K562 (cell line): ENCODE results near the gene C6.

DNA sequence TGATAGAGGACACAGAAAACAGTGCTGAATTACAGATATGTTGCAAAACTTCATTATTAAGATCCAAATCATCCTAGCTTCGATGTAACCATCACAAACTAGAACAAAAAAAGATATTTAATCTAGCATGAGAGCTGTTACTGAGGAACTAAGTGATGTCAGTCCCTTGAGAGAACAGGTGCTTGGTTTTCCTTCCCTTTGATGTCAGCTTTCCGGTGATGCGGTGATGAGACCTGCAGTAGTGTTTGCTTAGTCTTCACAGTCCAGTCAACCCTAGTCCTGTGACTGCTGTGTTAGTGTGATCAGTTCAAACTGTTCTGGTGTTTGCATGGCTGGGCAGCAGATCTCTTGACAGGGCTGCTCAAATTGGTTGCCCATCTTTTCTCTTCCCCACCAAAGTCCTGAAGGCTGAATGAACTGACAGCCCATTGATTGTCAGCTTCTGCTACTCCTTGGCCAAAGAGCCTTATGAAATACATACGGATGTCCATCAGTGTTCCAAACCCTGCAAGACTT is 608.6 kb upstream of the DAB2 start:
- RAMPAGE, long total RNA = no peak
- RRBS = no CpG with 5 or more reads among the region's 4 CpGs
PRO-cap:
- standard = no peak
- CoPRO, capped RNA only, 2 experiments = no peak in any of the 2 experiments
- CoPRO, capped and uncapped RNA, 2 experiments = no peak in any of the 2 experiments
- CoPRO, uncapped RNA only, 2 experiments = no peak in any of the 2 experiments
CAGE:
- cytosol, long polyA plus RNA = no peak
- long polyA plus RNA = no peak
- nucleolus, long total RNA = no peak
- nucleus, long polyA plus RNA = no peak

DNA sequence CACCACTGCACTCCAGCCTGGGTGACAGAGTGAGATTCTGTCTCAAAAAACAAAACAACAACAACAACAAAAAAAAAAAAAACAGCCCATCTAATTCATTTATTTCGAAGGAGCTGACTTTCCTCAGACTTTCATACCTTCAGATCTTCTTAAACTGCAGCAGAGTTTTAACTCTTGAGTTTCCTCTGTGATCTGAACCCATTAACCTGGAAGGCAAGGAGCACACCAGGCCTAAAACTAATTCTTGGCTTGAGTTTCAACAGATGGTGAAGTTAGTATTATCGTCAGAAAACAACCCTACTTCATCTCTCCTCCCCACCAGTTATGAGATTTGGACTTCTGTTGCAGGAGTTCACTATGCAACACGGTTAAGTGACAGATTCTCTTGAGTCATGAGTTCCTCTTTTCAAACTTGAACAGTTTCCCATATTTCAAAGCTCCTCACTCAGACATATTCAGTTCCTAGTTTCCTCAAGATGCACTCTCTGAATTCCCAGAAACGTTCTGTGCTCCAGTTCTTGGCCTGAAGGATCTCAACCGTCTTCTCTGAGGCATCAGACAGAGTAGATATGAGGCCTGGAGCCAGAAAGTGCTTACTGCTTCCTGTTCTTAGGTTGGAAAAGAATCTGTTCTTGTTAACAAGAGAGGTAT is 7.4 kb upstream of the PTGER4 start:
- RAMPAGE, long total RNA = no peak
- RRBS = no CpG with 5 or more reads among the region's 5 CpGs
PRO-cap:
- standard = no peak
- CoPRO, capped RNA only, 2 experiments = no peak in any of the 2 experiments
- CoPRO, capped and uncapped RNA, 2 experiments = no peak in any of the 2 experiments
- CoPRO, uncapped RNA only, 2 experiments = no peak in any of the 2 experiments
CAGE:
- cytosol, long polyA plus RNA = no peak
- long polyA plus RNA = no peak
- nucleolus, long total RNA = no peak
- nucleus, long polyA plus RNA = no peak

DNA sequence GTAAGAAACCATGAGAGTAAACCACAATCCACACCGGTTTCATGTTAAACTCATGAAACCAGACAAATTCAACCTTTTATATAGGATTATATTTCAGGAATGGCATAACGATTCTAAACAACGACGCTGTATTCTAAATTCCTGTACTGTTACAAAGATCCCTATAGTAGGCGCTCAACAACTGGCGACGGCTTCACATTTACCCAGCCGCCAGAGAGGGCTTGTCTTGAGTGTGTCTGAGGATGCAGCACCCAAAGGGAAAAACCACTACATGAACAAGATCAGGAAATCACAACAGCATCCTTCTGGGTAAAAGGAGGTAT is 806 bp downstream of the TTC33 start:
- RAMPAGE, long total RNA = no peak
- RRBS = no CpG with 5 or more reads among the region's 8 CpGs
PRO-cap:
- standard = bidirectional peak, plus-strand start at position 229 of the sequence, minus-strand start at position 153 of the sequence
- CoPRO, capped RNA only, 2 experiments = peak in 2 of 2 experiments; most common plus-strand start position 193 of the sequence (in 2); most common minus-strand start position 101 of the sequence (in 1)
- CoPRO, capped and uncapped RNA, 2 experiments = peak in 2 of 2 experiments; most common plus-strand start position 193 of the sequence (in 1)
- CoPRO, uncapped RNA only, 2 experiments = peak in 2 of 2 experiments; most common plus-strand start position 190 of the sequence (in 1); most common minus-strand start position 165 of the sequence (in 1)
CAGE:
- cytosol, long polyA plus RNA = no peak
- long polyA plus RNA = no peak
- nucleolus, long total RNA = no peak
- nucleus, long polyA plus RNA = no peak

GRCh38 chr5:40828402-40829356 is 6.3 kb downstream of the RPL37 start:
- RAMPAGE, long total RNA = no peak
- RRBS = no CpG with 5 or more reads among the region's 3 CpGs
PRO-cap:
- standard = unidirectional peak, minus-strand start at chr5:40828561; unidirectional peak, minus-strand start at chr5:40829054; unidirectional peak, minus-strand start at chr5:40829276
- CoPRO, capped RNA only, 2 experiments = peak in 1 of 2 experiments; most common minus-strand start chr5:40828840 (in 1)
- CoPRO, capped and uncapped RNA, 2 experiments = peak in 2 of 2 experiments; most common minus-strand start chr5:40828963 (in 2)
- CoPRO, uncapped RNA only, 2 experiments = peak in 2 of 2 experiments; most common minus-strand start chr5:40828855 (in 2)
CAGE:
- cytosol, long polyA plus RNA = no peak
- long polyA plus RNA = no peak
- nucleolus, long total RNA = no peak
- nucleus, long polyA plus RNA = no peak

GRCh38 chr5:41181845-41182603 is 31.3 kb downstream of the C6 start:
- RAMPAGE, long total RNA = no peak
- RRBS = no CpG with 5 or more reads among the region's 5 CpGs
PRO-cap:
- standard = no peak
- CoPRO, capped RNA only, 2 experiments = no peak in any of the 2 experiments
- CoPRO, capped and uncapped RNA, 2 experiments = no peak in any of the 2 experiments
- CoPRO, uncapped RNA only, 2 experiments = no peak in any of the 2 experiments
CAGE:
- cytosol, long polyA plus RNA = no peak
- long polyA plus RNA = no peak
- nucleolus, long total RNA = no peak
- nucleus, long polyA plus RNA = no peak

DNA sequence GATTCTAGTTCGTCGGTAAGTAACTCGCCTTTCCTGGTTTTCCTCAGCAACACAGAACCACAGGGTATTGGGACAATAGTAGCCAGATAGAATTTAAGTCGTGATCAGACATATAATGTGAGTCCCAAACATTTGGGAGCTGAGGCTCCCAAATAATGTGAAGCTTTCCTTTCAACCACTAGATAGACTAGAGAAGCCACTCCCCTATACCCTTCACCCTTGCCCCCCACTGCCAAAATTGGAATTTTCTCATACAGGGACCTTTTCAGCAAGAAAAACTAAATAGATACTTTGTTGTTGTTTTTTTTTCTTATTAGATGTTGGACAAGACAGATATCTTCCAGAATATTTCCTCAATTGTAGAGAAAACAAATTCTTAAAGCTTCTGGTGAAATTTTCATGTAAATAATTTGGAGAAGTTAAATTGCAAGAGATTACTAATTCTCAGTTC is 1.9 kb downstream of the C6 start:
- RAMPAGE, long total RNA = no peak
- RRBS = no CpG with 5 or more reads among the region's 4 CpGs
PRO-cap:
- standard = no peak
- CoPRO, capped RNA only, 2 experiments = no peak in any of the 2 experiments
- CoPRO, capped and uncapped RNA, 2 experiments = no peak in any of the 2 experiments
- CoPRO, uncapped RNA only, 2 experiments = no peak in any of the 2 experiments
CAGE:
- cytosol, long polyA plus RNA = no peak
- long polyA plus RNA = no peak
- nucleolus, long total RNA = no peak
- nucleus, long polyA plus RNA = no peak

DNA sequence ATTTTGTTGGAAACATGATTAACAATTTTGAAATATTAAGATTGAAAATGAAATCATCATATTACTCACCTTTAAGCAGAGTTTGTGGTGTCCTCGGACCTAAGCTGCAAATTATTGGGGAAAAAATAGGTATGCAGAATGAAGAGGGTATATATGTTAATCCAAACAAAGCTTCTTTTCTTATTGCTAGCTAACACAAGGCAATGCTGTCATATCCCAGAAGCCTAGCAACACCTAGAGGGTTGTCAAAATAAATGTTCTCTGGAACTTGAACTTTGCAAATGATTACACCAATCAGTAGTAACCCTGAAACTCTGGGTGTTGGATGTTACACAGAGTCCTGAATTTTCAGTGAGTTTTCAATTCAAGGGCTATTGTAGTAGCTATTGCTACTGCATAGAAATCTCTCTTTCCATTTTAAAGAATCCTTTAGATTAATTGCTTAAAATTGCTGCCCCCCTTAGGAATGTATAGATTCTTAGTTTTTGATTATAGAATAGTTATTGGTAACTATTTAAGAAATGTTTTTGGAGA is at the start of gene C6:
C6 (minus strand) TSS at position 226 of the 534 bp plus-strand sequence.
- RAMPAGE, long total RNA = no peak
- RRBS = no CpG with 5 or more reads among the region's 1 CpG
PRO-cap:
- standard = no peak
- CoPRO, capped RNA only, 2 experiments = no peak in any of the 2 experiments
- CoPRO, capped and uncapped RNA, 2 experiments = no peak in any of the 2 experiments
- CoPRO, uncapped RNA only, 2 experiments = no peak in any of the 2 experiments
CAGE:
- cytosol, long polyA plus RNA = no peak
- long polyA plus RNA = no peak
- nucleolus, long total RNA = no peak
- nucleus, long polyA plus RNA = no peak

DNA sequence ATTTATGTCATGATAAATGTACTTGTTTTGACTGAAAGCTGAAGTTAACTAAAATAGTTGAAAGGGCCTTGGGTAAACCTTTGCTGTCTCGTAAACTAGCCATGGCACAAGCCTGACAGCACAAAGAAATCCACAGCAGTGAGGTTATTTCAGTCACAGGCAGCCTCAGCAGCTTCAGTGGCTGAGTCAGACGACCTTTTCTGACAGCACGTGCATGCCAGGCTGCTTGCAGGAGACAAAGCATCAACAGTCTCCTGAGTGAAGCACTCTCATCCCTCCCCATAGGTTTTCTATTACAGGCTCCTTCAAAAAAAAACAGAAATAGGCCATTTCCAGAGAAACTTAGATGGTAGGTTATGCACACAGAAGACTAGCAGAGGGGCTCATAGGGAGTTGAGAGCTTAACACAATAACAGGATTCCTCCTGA is 34.6 kb downstream of the OXCT1 start:
- RAMPAGE, long total RNA = no peak
- RRBS = no CpG with 5 or more reads among the region's 3 CpGs
PRO-cap:
- standard = no peak
- CoPRO, capped RNA only, 2 experiments = no peak in any of the 2 experiments
- CoPRO, capped and uncapped RNA, 2 experiments = no peak in any of the 2 experiments
- CoPRO, uncapped RNA only, 2 experiments = no peak in any of the 2 experiments
CAGE:
- cytosol, long polyA plus RNA = no peak
- long polyA plus RNA = no peak
- nucleolus, long total RNA = no peak
- nucleus, long polyA plus RNA = no peak

- RAMPAGE, long total RNA = no peak
- RRBS = no CpG with 5 or more reads among the region's 2 CpGs
PRO-cap:
- standard = no peak
- CoPRO, capped RNA only, 2 experiments = no peak in any of the 2 experiments
- CoPRO, capped and uncapped RNA, 2 experiments = no peak in any of the 2 experiments
- CoPRO, uncapped RNA only, 2 experiments = no peak in any of the 2 experiments
CAGE:
- cytosol, long polyA plus RNA = no peak
- long polyA plus RNA = no peak
- nucleolus, long total RNA = no peak
- nucleus, long polyA plus RNA = no peak
These were observed 92.9 kb downstream of the GHR start for GRCh38 chr5:42516090-42516666.

- RAMPAGE, long total RNA = no peak
- RRBS = no CpG with 5 or more reads among the region's 4 CpGs
PRO-cap:
- standard = no peak
- CoPRO, capped RNA only, 2 experiments = no peak in any of the 2 experiments
- CoPRO, capped and uncapped RNA, 2 experiments = no peak in any of the 2 experiments
- CoPRO, uncapped RNA only, 2 experiments = no peak in any of the 2 experiments
CAGE:
- cytosol, long polyA plus RNA = no peak
- long polyA plus RNA = no peak
- nucleolus, long total RNA = no peak
- nucleus, long polyA plus RNA = no peak
These were observed 120.5 kb downstream of the GHR start for GRCh38 chr5:42543705-42544215.

- RAMPAGE, long total RNA = no peak
- RRBS = no CpG with 5 or more reads among the region's 4 CpGs
PRO-cap:
- standard = no peak
- CoPRO, capped RNA only, 2 experiments = no peak in any of the 2 experiments
- CoPRO, capped and uncapped RNA, 2 experiments = no peak in any of the 2 experiments
- CoPRO, uncapped RNA only, 2 experiments = no peak in any of the 2 experiments
CAGE:
- cytosol, long polyA plus RNA = no peak
- long polyA plus RNA = no peak
- nucleolus, long total RNA = no peak
- nucleus, long polyA plus RNA = no peak
These were observed 151.1 kb upstream of the CCDC152 start for GRCh38 chr5:42605413-42605985.

DNA sequence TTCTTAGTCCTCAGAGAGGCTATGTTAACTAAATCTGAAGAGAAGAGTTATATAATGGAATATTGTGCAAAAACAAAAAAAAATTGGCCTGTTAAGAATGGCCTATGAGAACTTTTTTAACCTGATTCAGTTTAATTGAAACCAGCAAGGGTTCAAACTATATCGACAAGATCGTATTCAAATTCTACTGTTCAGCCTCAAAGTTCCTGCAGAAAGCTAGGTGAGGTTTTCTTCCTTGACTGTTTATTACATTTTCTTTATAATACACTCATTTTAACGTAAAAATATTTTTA is 13.0 kb downstream of the SELENOP start:
- RAMPAGE, long total RNA = no peak
- RRBS = no CpG with 5 or more reads among the region's 3 CpGs
PRO-cap:
- standard = no peak
- CoPRO, capped RNA only, 2 experiments = no peak in any of the 2 experiments
- CoPRO, capped and uncapped RNA, 2 experiments = no peak in any of the 2 experiments
- CoPRO, uncapped RNA only, 2 experiments = no peak in any of the 2 experiments
CAGE:
- cytosol, long polyA plus RNA = no peak
- long polyA plus RNA = no peak
- nucleolus, long total RNA = no peak
- nucleus, long polyA plus RNA = no peak

- RAMPAGE, long total RNA = no peak
- RRBS = no CpG with 5 or more reads among the region's 7 CpGs
PRO-cap:
- standard = no peak
- CoPRO, capped RNA only, 2 experiments = no peak in any of the 2 experiments
- CoPRO, capped and uncapped RNA, 2 experiments = no peak in any of the 2 experiments
- CoPRO, uncapped RNA only, 2 experiments = no peak in any of the 2 experiments
CAGE:
- cytosol, long polyA plus RNA = no peak
- long polyA plus RNA = no peak
- nucleolus, long total RNA = no peak
- nucleus, long polyA plus RNA = no peak
These were observed 46.9 kb upstream of the SELENOP start for GRCh38 chr5:42858521-42859151.

DNA sequence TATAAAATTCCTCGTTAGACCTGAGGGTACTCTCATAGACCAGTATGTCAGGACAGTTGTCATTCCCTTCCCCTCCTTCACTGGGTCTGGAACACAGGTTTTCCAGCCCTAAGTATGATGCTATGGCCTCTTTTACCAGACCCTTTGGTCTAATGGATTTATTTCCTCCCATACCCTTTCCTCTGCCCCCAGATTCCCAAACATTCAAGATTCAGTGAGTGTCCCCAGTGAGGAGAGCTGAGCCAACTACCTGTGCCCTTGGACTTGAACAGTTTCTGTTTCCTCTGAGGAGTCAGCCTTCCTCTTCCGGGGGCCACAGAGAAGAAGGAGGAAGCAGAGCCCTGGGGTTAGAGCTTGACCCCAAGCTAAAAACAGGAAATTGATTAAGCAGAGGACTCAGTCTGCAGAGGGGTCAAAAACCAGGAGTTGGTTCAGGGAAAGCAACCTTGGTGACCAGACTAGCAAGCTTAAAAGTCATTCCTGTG is 64.0 kb upstream of the SELENOP start:
- RAMPAGE, long total RNA = no peak
- RRBS = no CpG with 5 or more reads among the region's 2 CpGs
PRO-cap:
- standard = no peak
- CoPRO, capped RNA only, 2 experiments = no peak in any of the 2 experiments
- CoPRO, capped and uncapped RNA, 2 experiments = no peak in any of the 2 experiments
- CoPRO, uncapped RNA only, 2 experiments = no peak in any of the 2 experiments
CAGE:
- cytosol, long polyA plus RNA = no peak
- long polyA plus RNA = no peak
- nucleolus, long total RNA = no peak
- nucleus, long polyA plus RNA = no peak

DNA sequence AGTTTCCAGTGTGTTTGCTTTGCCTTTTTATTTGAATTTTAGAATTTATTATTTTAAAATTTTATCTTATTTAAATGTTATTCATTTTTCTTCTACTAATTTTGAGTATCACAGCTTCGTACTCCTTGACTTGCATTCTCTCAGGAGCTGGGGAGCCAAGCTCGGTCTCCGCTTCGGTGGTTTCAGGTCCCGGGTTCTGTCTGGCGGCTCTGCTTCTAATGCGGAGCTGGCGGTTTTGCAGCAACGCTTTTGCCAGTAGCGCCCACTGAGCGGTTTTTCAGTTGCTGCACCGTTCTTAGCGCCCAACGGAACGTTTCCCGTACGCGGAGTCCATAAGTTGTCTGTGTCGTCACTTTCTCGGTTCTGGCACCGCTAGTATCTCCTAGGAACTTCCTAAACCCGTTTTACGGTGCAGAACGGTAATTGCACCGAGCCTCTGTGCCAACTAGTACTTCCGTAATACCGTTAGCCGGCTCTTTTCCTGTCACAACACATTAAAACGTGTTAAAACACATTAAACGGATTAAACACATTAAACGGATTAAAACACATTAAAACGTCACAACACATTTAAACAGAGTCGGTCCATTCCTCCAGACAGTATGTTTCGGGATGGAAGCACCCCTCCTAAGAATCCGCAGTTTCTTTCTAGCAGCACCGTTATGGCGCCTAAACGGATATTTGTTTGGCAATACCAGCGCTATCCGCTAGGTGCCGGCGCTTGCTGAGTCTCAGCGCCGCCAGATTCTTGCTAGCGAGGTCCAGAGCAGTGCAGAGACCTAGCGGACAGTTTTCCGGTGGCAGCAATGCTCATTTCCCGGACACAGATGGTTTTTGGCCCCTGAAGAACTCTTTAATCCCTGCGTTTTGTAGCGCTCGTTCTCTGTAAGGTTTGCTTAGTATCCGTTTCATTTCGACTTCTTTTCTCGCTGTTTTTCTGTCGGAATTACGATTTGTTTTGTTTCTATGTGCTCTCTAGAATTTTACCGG is 45.5 kb downstream of the ANXA2R start:
- RAMPAGE, long total RNA = no peak
- RRBS = 39% methylated on average over 2 of the region's 57 CpGs
PRO-cap:
- standard = bidirectional peak, plus-strand start at position 280 of the sequence, minus-strand start at position 220 of the sequence; bidirectional peak, plus-strand start at position 774 of the sequence, minus-strand start at position 664 of the sequence
- CoPRO, capped RNA only, 2 experiments = peak in 2 of 2 experiments; most common plus-strand start position 280 of the sequence (in 2); most common minus-strand start position 220 of the sequence (in 1)
- CoPRO, capped and uncapped RNA, 2 experiments = peak in 2 of 2 experiments; most common plus-strand start position 743 of the sequence (in 1); most common minus-strand start position 664 of the sequence (in 2)
- CoPRO, uncapped RNA only, 2 experiments = peak in 2 of 2 experiments; most common plus-strand start position 758 of the sequence (in 2); most common minus-strand start position 572 of the sequence (in 2)
CAGE:
- cytosol, long polyA plus RNA = no peak
- long polyA plus RNA = no peak
- nucleolus, long total RNA = no peak
- nucleus, long polyA plus RNA = no peak

- RAMPAGE, long total RNA = no peak
- RRBS = no CpG with 5 or more reads among the region's 24 CpGs
PRO-cap:
- standard = bidirectional peak, plus-strand start at chr5:43008764, minus-strand start at chr5:43008665
- CoPRO, capped RNA only, 2 experiments = peak in 2 of 2 experiments; most common plus-strand start chr5:43008758 (in 1); most common minus-strand start chr5:43008665 (in 2)
- CoPRO, capped and uncapped RNA, 2 experiments = peak in 1 of 2 experiments; most common plus-strand start chr5:43008666 (in 1); most common minus-strand start chr5:43008665 (in 1)
- CoPRO, uncapped RNA only, 2 experiments = no peak in any of the 2 experiments
CAGE:
- cytosol, long polyA plus RNA = no peak
- long polyA plus RNA = no peak
- nucleolus, long total RNA = no peak
- nucleus, long polyA plus RNA = no peak
These were observed 31.6 kb downstream of the ANXA2R start for GRCh38 chr5:43008499-43008983.

DNA sequence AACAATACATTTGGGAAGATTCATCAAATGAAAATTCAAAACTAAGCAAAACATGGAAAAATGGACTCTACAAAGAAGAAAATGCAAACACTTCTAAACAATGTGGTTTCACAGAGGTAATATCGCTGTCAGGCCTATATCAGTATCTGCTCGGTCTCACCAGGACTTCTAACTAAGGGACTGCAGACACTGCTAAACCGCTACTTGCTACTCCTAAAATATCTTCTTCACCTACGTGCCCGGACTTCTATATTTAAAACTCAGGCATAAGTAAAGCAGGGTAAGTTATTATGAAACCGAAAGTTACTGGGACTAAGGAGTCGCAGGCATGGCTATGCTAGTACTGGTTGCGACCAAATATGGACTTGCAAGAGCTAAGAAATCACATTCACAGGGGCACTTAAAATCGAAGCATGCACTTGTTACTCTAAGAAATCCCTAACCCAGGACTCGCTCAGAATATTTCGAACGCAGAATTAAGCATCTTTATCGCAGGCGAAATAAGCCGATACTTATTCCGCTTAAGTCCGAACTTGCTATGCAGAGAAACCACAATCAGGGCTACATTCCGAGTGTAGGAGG is 2.2 kb downstream of the ANXA2R start:
- RAMPAGE, long total RNA = no peak
- RRBS = no CpG with 5 or more reads among the region's 18 CpGs
PRO-cap:
- standard = bidirectional peak, plus-strand start at position 167 of the sequence, minus-strand start at position 121 of the sequence
- CoPRO, capped RNA only, 2 experiments = no peak in any of the 2 experiments
- CoPRO, capped and uncapped RNA, 2 experiments = no peak in any of the 2 experiments
- CoPRO, uncapped RNA only, 2 experiments = peak in 1 of 2 experiments; most common plus-strand start position 131 of the sequence (in 1)
CAGE:
- cytosol, long polyA plus RNA = no peak
- long polyA plus RNA = no peak
- nucleolus, long total RNA = no peak
- nucleus, long polyA plus RNA = no peak

DNA sequence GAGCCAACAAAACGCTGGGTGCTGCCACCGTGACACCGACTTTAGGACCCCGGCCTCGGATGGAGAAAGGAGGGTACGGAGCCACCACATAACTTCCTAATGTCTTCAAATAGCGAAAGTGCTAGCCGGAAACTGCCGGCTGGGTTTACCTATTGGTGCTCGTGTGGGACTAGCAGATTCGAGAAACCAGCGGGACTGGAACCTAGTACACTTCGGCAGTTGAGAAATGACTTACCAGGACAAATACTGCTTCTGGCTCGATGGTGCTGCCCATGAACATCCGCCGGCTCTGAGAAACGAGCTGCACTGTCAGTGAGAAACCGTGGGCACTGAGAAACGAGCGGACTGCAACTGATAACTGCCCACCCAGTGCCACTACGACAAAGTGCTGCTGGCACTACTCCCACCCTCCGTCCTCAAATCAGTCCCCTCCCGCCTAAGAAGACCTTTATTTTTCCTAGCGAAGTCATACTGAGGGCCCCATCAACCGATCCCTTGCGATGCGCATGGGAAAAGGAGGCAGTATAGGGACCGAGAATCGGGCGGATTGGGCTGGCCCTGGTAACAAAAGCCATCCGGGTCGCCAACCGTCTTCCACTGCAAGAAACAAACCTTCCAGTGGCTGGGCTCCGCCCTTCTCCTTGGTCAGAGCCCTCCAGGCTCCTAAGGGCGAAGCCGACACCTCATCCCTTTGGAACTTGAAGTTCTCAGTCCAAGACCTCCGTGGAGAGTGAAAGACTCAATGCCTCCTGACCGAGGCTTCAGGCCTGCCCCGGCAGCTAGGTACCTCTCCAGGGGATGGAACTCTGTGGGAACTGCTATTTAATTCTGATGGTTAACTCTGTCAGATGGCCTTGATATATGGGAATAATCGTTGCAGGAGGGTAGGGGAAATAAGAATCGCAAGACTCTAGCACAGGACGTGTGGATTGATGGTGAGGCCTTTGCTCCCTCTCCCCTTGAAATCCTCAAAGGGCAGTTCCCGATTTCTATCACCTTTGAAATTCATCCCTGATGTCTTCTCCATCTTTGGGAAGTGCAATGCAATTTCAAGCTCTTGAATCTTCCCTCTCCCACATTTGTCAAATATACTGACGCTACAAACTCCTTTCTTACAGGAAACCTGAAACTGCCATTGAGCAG is 27.1 kb upstream of the ANXA2R start:
- RAMPAGE, long total RNA = start-site peak on the plus strand centred at position 193 of the sequence, 59 bp wide, 118 and 88 reads in 2 replicates; start-site peak on the minus strand centred at position 458 of the sequence, 368 bp wide, 72 and 79 reads in 2 replicates
- RRBS = 0% methylated on average over 5 of the region's 44 CpGs
PRO-cap:
- standard = bidirectional peak, plus-strand start at position 175 of the sequence, minus-strand start at position 61 of the sequence; bidirectional peak, plus-strand start at position 648 of the sequence, minus-strand start at position 620 of the sequence
- CoPRO, capped RNA only, 2 experiments = peak in 2 of 2 experiments; most common plus-strand start position 175 of the sequence (in 2); most common minus-strand start position 61 of the sequence (in 1)
- CoPRO, capped and uncapped RNA, 2 experiments = peak in 2 of 2 experiments; most common plus-strand start position 648 of the sequence (in 2); most common minus-strand start position 68 of the sequence (in 1)
- CoPRO, uncapped RNA only, 2 experiments = peak in 2 of 2 experiments; most common plus-strand start position 172 of the sequence (in 1); most common minus-strand start position 43 of the sequence (in 1)
CAGE:
- cytosol, long polyA plus RNA = start-site peak on the minus strand centred at position 372 of the sequence, 546 bp wide, 7 and 16 reads in 2 replicates; start-site peak on the plus strand centred at position 189 of the sequence, 34 bp wide, 200 and 42 reads in 2 replicates
- long polyA plus RNA = start-site peak on the plus strand centred at position 182 of the sequence, 21 bp wide, 107 and 63 reads in 2 replicates
- nucleolus, long total RNA = no peak
- nucleus, long polyA plus RNA = start-site peak on the plus strand centred at position 199 of the sequence, 48 bp wide, 288 and 322 reads in 2 replicates